Tongue (tissue), 2 donors: ENCODE measurements around the gene CHFR.

DNA sequence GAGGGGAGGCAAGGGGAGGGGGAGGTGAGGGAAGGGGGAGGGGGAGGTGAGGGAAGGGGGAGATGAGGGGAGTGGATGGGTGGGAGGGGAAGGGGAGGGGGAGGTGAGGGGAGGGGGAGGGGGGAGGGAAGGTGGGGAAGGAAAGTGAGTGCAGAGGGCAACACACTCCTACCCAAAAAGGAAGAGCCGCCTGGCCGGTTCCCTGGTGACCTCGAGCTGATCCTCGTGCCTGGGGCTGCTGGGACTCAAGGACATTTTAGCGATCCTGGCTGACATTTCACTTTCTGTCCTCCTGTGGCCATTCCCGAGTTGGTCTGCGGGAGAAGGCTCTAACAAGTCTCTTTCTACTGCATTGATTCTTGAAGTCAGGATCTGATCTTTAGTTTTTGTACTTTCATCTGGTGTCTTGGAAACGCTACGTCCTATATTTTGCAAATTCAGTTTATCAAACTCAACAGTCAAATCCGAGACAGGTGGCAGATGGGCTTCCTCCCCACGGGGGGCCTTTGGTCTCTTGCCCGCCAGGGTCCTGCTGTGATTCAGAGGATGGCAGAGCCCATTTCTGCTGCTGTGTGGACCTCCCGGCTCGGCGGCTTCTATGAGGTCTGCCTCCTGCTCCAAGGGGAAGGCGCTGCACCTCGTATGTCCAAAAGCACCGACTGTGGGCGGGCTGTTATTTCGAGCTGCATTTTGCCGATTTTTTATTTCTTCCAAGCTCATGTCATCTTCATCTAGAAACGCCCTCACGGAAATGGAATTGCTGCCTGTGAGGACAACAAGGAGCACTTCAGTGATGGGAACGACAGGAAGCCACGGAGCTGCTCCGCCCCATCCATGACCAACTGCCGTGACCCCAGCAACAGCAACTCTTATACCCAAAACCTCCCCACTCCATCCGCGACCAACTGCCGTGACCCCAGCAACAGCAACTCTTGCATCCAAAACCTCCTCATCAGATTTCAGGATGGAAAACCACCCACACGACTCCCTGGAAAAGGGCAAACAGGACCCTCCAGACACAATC lies 19.2 kb downstream of the PGAM5 start:
- RAMPAGE, long total RNA, result no peak

- RAMPAGE, long total RNA, result no peak
Measured at GRCh38 chr12:132872693-132873508, 14.5 kb downstream of the CHFR start.

DNA sequence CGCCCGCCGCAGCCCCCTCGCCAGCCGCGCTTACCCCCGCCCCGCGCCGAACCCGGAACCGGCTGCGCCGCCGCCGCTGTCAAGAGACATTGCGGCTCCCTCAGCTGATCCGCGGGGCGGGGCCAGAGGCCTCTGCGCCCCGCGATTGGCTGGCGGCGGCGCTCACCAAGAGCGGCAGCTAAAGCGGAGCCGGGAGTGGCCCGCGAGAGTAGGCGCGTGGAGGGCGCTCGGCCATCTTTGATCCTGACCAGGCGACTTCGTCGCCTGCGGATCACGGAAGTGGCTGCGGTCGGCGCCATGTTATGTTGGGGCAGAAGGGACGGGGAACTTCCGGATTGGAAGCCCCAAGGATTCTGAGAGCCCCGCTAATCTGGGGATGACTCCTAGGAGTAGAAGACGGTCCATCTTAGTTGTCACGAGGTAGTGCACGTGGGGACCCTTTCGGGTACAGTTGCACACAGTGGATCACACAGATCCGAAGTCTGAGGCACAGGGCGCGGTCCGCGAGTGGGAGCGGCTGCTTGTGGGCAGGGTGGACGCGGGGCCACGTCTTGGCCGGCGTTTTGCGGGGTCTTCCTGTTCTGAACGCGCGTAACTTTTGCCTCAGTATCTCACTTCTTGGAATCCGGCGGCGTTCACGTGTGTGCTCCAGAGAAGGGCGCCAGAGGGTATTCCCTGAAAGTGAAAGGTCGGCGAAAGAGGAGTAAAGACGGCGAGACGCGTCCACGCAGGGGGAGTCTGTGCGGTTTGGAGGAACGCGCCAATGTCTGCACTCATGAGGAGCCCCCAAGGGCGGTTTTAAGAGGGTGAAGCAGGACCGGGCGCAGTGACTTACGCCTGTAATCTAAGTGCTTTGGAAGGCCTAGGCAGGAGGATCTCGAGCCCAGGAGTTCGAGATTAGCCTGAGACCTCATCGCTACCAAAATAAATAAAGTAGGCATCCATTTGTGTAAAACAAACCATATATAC lies at the start of gene CHFR:
TSS of gene CHFR (minus strand) at position 93 of the 969 bp plus-strand sequence.
- RAMPAGE, long total RNA, result start-site peak on the minus strand centred at position 86 of the sequence, 77 bp wide, 111 and 90 reads in 2 replicates

DNA sequence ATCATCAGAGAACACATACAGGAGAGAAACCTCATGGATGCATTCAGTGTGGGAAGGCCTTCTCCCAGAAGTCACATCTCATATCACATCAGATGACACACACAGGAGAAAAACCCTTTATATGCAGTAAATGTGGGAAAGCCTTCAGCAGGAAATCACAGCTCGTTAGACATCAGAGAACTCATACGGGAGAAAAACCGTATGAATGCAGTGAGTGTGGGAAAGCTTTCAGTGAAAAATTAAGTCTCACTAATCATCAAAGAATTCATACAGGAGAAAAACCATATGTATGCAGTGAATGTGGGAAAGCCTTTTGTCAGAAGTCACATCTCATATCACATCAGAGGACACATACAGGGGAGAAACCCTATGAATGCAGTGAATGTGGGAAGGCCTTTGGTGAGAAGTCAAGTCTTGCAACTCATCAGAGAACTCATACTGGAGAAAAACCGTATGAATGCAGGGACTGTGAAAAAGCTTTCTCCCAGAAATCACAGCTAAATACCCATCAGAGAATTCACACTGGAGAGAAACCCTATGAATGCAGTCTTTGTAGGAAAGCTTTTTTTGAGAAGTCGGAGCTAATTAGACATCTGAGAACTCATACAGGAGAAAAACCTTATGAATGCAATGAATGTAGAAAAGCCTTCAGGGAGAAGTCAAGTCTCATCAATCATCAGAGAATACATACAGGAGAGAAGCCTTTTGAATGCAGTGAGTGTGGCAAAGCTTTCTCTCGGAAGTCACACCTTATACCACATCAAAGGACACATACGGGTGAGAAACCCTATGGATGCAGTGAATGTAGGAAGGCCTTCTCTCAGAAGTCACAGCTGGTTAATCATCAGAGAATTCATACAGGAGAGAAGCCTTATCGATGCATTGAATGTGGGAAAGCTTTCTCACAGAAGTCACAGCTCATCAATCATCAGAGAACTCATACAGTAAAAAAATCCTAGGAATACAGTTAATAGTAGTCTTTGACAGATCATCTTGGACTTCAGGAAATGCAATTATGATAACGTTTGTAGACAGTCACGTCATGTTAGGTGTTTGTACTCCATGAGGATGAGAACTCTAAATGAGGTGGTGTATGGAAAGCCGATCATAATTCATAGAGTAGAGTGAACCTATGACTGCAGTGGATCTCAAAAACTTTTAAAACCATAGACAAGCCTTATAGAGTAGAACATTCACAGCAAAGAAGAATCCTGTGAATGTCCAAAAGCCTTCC lies 21.1 kb downstream of the ZNF84 start:
- RAMPAGE, long total RNA, result no peak

- RAMPAGE, long total RNA, result no peak
Measured at GRCh38 chr12:133079882-133080581, 691 bp upstream of the ZNF140 start.